ENCODE measurements around the genes HCN1 and ITGA1.

DNA sequence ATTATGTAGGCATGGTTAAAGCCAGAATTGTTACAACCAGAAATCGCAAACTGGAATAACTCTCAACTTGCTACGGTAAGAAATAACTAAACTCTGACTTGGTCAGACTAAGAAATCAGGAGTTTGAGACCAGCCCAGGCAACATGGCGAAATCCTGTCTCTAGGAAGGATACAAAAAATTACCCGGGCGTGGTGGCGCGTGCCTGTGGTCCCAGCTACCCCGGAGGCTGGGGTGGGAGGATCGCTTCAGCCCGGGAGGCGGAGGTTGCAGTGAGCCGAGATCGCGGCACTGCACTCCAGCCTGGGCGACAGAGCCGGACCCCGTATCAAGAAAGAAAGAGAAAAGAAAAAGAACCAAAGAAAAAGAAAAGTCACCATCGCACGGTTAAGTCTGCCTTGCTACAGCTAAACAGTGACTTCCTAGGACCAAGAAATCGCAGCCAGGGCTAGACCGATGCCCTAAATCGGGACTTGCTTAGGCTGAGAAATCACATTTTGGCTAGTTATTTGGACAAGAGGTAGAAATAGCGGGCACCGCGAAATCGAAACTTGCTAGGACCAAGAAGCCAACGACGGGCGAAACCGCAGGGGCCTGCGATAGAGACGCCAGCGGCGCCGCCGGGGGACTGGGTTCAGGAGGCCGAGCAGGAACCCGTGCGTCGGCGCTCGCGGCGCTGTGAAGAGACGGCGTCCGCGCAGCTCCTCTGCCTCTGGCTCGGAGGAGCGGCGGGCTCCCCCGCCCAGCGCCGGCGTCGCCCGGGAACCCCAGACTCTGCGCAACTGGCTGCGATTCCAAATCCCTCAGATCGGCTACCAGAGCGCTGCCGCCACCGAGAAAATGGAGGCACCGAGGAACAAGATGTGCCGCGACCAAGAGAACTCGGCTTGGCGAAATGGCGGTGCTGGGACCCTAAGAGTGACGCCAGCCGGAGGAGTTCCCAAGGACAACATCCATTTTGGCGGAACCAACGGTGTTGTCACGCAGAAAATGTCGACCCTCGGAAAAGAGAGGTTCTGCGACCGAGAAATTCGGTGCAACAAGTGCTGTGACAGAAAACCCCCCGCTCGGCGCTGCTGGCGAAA, 26.0 kb upstream of the ANXA2R start:
- PRO-cap = bidirectional peak, plus-strand start at position 600 of the sequence, minus-strand start at position 678 of the sequence; bidirectional peak, plus-strand start at position 787 of the sequence, minus-strand start at position 894 of the sequence

GRCh38 chr5:43396544-43397648, 15.3 kb downstream of the CCL28 start:
- PRO-cap = bidirectional peak, plus-strand start at chr5:43396900, minus-strand start at chr5:43396868; bidirectional peak, plus-strand start at chr5:43397240, minus-strand start at chr5:43397128

DNA sequence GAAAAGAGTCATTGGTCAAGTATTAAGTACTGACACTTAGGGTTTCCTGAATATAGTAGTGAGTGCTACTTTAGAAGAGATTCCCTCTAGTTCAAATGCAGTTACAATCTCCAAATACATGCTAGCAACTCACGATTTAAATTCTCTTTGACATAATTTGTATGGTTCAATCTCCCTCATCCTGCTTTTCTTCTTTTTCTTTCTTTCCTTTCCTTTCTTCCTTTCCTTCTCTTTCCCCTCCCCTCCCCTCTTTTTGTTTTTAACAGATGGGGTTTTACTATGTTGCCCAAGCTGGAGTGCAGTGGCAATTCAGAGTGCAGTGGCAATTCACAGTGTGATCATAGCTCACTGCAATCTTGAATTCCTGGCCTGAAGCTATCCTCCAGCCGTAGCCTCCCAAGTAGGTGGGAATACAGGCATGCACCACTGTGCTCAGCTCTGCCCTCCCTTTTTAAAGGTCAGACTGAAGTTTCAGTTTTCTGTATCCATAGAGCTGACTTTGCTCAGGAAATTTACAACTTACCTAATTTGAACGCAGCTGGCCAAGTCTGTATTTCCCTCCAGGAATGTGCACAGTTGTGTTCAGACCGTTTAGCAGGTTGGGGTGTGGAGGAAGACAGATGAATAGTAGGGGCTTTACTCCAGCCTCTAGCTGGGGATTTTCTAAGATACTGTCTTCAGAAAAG, 754 bp downstream of the CCL28 start:
- PRO-cap = no peak

DNA sequence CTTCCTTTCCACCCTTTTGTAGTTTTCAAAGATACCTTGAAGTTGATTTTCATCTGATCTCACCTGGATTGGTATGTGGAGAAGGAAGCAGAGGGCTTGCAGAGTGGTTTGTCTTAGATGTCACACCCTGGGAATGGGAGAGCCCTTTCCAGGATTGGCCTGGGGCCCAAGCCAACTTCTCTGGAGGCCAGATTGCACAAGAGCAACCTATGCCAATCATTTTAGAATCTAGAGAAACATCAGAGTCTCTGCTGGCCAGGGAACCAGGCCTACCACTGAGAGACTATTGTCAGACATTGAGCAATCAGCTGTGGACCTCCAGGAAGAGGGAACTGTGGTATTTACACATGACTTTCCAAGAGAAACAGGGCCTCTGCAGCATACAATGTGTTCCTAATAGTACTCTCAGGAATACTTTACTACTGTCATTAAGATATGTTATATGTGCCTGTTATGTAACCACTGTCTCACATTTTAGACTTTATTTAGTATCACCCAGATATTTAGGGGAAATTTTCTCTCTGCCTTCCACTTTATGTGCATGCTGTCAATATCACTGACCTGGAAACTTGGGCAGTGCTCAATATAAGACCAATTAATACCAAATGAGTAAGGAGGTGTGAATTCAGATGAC, 20.4 kb upstream of the CCL28 start:
- PRO-cap = no peak

- PRO-cap = no peak
These were observed 20.1 kb downstream of the PAIP1 start for GRCh38 chr5:43536737-43537120.

GRCh38 chr5:43612715-43613273, 9.8 kb downstream of the NNT start:
- PRO-cap = no peak

GRCh38 chr5:43615687-43616300, 12.8 kb downstream of the NNT start:
- PRO-cap = no peak

- PRO-cap = no peak
These were observed 101.8 kb downstream of the NNT start for GRCh38 chr5:43704461-43705462.

GRCh38 chr5:44806880-44807595, 1.7 kb upstream of the MRPS30 start:
- PRO-cap = no peak

DNA sequence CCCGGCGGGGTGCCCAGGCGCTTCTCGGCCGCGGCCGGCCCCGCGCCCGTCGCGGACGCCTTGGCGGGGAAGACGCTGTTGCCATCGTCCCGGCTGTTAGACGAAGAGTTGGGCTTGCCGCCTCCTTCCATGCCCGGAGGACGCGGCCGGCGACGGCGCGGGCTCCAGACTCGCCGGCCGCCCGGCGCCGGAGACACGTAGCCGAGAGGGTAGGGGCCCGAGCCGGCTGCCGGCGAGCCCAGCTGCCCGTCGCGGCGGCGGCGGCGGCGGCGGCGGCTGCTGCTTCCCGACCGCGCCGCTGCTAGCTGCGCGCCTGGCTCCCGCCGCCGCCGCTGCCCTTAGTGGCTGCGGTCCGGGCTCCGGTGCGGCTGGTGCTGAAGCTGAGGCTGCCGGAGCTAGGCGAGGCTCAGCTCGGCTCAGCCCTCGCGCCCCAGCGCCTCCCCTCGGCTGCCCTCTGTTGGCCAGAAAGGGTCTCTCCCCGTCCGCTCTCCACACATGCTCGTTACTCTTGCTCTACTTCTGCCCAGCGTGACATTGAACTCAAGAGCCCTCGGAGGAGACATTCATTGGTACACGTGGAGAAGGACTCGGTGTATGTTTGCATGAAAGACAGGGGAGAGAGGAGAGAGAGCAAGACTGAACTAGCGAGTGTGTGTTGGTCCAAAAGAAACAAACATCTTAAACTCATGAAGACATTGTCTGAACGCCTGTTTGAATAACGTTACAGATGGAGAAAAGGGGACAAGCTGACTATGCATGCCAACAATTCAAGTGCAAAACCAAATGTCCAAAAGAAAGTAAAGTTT, at the start of gene HCN1:
HCN1 (minus strand) TSS at position 418 of the 806 bp plus-strand sequence.
- PRO-cap = no peak

- PRO-cap = no peak
These were observed 25.2 kb downstream of the EMB start for GRCh38 chr5:50415815-50416429.

GRCh38 chr5:50963435-50964236, 297.2 kb downstream of the PARP8 start:
- PRO-cap = no peak

DNA sequence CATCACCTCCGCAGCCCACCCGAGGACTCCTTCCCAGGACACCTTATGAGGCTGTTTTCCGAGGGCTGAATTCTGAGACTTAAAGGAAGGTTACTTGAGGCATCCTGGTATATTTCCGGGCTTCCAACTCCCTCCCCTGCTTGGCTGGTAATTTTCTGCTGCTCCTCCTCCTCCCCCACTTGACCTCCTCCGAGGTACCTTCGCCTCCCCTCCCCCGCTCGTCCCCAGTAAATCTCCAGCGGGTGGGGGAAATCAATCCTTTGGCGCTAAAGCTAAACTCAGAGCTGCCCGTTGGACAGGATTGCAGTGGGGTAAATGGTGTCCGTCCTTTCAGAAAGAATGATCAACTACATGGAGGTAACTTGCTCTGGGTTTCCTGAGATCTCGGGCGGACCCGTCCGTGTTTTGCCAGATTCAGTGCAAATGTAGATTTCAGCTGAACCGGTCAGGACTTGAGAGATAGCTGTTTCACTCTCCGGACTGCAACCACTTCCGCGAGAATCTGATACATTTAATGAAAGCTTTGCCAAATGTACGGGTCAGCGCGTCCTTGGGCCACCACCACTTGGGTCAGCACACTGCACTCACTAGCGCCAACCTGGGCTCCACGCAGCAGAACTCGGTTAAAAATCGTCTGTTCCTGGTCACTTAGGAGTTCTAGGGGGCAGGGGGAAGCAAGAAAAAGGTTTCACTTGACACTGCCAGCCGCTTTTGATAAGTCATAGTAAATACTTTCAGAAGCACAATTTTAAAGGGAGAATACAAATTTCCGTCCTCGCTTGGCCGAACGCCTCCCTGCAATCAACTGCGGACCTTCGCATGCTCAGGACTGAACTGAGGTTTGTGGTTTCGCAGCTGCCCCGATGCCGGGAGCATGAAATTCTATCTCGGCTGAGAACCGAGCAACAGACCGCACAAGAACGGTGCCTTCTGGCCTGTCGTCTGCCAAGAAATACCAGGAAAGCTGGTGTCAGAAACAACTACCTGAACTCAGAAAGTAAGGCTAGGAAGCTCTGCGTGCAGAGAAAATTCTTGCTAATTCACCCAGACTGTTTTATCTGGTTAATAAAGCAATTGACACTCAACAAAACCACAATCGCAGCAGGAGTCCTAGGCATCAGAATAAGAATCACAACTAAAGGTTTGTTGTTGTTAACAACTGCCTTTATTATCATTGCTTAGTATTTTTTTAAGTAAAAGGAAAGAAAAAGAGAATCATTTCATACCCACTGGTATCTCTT, 4.4 kb upstream of the ISL1 start:
- PRO-cap = no peak

GRCh38 chr5:52709587-52710159, 78.0 kb upstream of the ITGA1 start:
- PRO-cap = no peak

- PRO-cap = no peak
These were observed 42.3 kb upstream of the ITGA1 start for GRCh38 chr5:52745482-52745829.

GRCh38 chr5:52787893-52788776, at the start of gene ITGA1:
TSS of gene ITGA1 (plus strand) at chr5:52787916.
- PRO-cap = no peak

DNA sequence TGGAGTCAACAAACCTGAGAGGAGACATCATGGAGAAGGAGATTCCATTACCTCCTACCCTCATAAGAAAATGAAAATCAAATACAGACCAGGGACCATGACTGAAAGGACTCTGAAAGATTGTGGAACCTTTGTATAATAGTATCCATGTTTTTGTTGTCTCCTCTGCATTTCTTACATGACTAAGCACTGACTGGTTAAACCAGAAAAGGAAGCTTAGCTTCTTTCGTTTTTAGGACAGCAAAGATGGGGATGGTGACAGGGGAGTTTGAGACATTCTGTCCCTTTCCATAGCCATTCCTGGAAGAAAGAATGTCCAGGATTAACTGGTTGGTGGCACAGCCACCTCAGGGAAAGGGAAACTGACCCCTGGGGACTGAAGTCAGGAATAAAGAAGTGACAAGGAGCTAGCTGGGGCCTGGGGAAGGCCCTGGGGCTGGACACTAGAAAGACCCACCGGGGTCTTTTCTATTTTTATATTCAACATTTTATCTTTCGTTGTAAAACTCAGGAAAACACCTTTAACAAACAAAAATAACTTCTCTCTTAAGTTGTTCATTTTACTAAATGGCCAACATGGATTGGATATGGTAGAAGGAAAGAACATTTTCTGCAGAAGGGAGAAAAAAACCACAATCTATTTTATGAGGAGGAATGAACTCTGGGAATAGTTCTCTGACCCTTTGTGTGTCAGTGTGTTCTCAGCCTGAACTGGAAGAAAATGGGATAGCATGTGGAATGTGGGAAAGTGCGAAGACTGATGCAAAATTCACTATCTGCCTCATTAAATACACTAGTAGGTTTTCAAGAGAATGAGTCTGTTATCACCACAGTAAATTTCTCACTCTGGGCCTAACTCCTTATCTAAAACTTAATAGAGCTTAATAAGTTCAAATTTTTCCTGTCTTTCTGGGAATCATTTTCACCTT, 22.4 kb downstream of the ITGA1 start:
- PRO-cap = no peak

DNA sequence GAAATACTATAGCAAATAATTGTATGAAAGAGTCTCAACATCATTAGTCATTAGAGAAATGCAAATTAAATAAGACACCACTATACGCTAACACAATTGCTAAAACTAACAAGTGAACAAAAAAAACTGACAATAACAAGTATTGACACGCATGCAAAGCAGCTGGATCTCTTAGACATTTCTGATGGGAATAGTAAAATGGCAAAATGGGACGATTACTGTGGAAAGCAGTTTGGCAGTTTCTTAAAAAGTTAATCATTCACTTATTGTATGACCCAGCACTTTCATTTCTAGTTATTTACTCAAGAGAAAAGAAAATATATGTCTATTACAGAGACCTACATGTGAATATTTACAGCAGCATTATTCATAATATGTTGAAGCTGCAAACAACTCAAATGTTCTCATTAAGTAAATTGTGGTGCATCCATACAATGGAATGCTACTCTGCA, 96.9 kb upstream of the ITGA2 start:
- PRO-cap = no peak

- PRO-cap = no peak
These were observed 1.9 kb downstream of the FST start for GRCh38 chr5:53482243-53482776.

- PRO-cap = no peak
These were observed 3.6 kb downstream of the FST start for GRCh38 chr5:53483955-53484555.